ENCODE data around the gene RAB32.

DNA sequence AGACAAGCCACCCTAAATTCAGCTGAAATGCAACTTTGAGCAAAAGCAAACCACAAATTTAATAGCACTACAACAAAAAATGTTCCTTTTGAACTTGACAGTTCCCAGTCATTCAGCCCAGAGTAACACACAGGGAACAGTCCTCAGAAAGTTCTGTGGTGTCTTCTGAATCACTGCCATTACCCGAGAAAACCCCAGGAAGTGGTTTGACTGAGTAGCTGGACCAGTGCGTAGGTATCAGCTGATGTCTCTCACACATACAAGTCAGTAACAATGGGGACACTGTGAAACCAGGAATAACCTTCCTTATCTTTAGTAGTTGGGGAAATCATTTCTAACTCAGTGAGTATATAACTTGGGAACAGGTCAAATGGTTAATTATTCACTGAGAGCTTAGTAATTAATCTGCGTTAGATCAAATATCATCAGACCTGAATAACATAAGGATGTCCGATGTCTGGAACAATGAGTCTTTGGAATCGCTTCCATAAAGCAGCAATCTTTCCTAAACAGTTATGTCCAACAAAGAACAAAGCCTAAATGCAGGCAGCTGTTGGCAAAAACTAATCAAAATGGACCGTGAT lies 73.0 kb downstream of the HIVEP2 start:
- RRBS = no CpG with 5 or more reads among the region's 6 CpGs

DNA sequence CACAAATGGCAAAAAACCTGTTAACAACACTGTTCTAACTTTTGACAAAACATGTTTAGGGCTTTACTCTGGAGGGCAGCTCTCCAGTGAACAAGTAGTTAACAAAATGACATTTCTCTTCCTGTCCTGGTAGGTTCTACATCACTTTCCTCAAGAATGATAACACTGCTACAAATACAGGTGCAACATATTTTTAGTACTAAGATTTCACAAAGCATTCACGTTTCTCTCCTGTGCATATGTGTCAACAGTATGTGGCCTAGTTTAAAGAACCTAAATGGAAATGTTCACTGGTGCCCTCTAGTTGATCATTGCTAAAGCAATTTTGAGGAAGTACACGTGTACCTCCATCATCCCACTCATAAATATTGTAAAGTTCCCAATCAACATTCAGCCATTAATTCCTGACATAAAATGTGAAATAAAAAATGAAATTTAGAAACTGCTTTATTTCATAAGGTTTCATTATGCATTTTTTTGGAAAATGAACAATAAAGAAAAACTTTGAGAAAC lies 58.2 kb downstream of the HIVEP2 start:
- RRBS = no CpG with 5 or more reads among the region's 2 CpGs

- RRBS = no CpG with 5 or more reads among the region's 8 CpGs
These were observed 163.2 kb downstream of the AIG1 start for GRCh38 chr6:143223754-143224344.

DNA sequence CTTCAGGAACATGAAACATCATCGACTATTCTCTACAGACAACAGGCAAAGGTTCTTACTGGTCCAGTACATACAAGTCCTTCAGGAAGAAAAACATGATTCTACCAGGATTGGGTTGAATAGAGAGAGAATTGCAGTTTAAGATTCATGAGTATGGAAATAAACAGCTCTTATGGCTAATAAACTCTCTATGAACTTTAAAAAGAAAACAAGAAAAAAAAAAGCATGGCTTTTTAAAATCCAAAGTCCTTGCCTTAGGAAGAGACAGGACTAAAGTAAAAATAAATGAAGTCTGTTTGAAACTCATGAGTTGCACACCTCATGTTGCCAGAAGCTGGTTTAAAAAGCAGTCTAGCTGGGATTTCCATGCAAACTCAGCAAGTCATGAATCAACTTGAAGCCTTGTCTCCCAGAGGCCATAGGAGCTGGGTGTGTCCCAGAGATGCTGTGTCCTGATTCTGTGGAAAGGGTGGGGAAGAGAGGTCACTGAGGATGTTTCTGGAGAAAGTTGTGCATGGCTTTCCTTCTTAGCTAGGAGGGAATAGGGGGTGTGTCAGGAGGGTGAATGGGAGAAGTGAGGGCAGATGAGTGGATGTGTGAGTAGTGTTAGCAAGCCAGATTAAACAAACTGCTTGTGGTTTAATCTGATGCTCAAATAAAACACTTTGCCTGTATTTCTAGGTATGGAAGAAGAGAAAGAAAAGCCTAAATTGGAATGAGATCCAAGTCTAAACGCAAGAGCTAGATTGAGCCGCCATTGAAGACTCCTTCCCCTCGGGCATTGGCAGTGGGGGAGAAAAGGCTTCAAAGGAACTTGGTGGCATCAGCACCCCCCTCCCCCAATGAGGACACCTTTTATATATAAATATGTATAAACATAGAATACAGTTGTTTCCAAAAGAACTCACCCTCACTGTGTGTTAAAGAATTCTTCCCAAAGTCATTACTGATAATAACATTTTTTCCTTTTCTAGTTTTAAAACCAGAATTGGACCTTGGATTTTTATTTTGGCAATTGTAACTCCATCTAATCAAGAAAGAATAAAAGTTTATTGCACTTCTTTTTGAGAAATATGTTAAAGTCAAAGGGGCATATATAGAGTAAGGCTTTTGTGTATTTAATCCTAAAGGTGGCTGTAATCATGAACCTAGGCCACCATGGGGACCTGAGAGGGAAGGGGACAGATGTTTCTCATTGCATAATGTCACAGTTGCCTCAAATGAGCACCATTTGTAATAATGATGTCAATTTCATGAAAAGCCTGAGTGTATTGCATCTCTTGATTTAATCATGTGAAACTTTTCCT lies 111.1 kb downstream of the ADAT2 start:
- RRBS = no CpG with 5 or more reads among the region's 4 CpGs

- RRBS = no CpG with 5 or more reads among the region's 3 CpGs
These were observed 5.1 kb upstream of the FUCA2 start for GRCh38 chr6:143516593-143517139.

DNA sequence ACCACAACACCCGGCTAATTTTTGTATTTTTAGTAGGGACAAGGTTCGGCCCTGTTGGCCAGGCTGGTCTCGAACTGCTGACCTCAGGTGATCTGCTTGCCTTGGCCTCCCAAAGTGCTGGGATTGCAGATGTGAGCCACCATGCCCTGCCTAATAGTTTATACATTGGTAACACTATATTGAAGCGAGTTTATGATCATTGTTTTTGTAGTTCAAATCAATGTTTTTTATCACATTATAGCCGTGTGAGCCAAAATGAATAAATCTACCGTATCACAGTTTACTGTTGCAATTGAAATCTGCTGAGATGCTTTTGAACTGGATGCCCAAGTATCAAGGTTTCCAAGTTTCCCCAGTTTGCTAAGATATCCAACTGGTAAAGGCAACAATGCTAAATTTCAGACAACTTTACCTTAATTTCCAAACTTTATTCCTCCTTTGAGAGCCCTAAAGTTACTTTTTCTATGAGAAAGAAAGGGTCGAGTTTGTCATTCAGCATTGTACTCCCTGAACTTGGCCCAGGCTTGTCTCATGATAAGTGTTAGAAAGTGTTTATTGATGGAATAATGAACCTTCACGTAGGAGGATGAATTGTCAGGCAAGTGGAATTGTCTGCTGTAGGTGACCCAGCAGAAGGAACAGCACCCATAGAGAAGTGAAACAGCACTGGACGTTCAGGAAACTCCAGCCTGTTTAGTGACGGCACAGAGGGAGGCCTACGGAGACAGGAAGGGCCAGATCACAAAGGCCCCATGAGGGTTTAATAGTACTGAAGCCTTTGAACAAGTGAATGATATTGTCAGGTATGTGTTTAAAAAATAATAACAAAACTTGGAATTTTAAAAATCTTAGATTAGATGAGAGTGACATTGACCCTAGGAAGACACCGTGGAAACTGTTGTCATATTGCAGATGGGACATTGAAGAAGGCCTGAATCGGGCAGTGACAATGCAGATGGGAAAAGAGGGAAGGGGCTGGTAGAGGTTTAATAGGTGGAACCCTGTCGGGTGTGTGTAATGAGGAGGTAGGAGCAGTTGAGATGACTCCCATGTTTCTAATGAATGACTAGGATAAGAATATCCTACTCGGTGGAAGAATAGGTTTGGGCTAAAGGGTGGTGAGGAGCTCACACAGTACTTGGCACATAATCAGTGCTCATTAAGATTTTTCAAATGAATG lies 2.9 kb downstream of the STX11 start:
- RRBS = no CpG with 5 or more reads among the region's 15 CpGs

- RRBS = no CpG with 5 or more reads among the region's 5 CpGs
These were observed 31.3 kb downstream of the STX11 start for GRCh38 chr6:144181416-144182246.

DNA sequence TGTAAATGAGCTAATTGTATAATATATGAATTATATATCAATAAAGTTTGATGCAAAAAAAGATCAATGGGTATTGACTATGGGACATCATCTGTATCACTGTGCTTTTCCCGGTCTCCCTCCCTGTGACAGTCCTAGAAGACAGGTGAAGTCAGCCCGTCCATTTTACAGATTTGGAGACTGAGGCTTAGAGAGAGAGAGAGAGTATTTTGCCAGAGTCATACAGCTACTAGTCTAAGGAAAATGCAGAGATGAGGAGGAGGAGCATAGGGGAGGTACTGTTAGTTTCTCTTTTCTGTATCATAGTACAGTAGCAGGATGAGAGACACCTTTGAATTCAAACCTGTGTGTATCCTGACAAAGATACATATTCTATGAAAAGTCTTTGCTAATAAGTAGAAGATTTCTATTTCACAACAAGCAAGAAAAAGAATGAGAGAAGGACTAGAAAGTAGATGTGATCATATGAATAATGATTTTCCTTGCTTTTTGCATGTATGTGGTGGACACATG lies 57.7 kb downstream of the UTRN start:
- RRBS = no CpG with 5 or more reads among the region's 2 CpGs

- RRBS = no CpG with 5 or more reads among the region's 1 CpG
These were observed 177.4 kb downstream of the UTRN start for GRCh38 chr6:144462571-144462931.

- RRBS = no CpG with 5 or more reads among the region's 10 CpGs
These were observed 446 bp upstream of the SHPRH start for GRCh38 chr6:145964702-145964905.

- RRBS = 6% methylated on average over 40 of the region's 91 CpGs
These were observed at the start of gene RAB32 for GRCh38 chr6:146543410-146544167. TSS of gene RAB32 (plus strand) at chr6:146543833.

GRCh38 chr6:146770231-146770544 lies 171.4 kb downstream of the ADGB start:
- RRBS = no CpG with 5 or more reads among the region's 6 CpGs

- RRBS = no CpG with 5 or more reads among the region's 14 CpGs
These were observed 172.3 kb downstream of the ADGB start for GRCh38 chr6:146770916-146771605.

GRCh38 chr6:146803493-146804065 lies 204.8 kb downstream of the ADGB start:
- RRBS = no CpG with 5 or more reads among the region's 24 CpGs

DNA sequence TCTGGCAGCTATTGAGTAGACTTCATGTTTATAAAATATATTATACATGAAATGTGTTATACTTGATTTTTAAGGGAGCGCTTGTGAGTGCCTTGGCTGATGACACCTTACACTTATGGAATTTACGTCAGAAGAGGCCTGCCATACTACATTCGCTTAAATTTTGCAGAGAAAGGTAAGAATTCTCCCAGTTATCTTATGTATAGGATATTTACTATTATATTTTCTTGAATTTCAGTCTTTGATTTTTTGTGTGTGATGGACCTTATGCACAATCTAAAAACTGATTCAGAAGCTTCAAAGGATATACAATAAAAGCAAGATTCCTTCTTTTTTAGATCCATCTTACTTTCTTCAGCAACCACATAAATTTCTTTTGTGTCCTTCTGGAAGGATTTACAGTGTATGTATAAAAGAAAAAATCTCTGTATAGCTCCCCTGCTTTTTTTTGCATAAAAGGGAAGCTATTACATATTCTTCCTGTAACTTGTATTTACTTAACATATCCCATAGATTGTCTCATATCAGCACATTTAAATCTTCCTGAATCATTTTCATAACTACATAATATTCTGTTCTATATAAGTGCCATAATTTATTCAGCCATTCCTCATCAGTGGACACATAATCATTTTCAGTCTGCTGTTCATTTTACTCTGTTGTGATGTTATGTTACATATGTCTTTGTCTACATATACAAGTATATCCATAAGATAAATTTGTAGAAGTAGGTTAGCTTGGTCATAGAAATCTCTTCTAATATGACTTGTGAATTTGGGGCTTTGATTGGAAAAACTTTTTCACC lies 35.1 kb downstream of the STXBP5 start:
- RRBS = no CpG with 5 or more reads among the region's 3 CpGs

- RRBS = no CpG with 5 or more reads among the region's 5 CpGs
These were observed 52.0 kb downstream of the STXBP5 start for GRCh38 chr6:147255916-147256821.

- RRBS = no CpG with 5 or more reads among the region's 2 CpGs
These were observed 113.9 kb downstream of the STXBP5 start for GRCh38 chr6:147317931-147318675.

DNA sequence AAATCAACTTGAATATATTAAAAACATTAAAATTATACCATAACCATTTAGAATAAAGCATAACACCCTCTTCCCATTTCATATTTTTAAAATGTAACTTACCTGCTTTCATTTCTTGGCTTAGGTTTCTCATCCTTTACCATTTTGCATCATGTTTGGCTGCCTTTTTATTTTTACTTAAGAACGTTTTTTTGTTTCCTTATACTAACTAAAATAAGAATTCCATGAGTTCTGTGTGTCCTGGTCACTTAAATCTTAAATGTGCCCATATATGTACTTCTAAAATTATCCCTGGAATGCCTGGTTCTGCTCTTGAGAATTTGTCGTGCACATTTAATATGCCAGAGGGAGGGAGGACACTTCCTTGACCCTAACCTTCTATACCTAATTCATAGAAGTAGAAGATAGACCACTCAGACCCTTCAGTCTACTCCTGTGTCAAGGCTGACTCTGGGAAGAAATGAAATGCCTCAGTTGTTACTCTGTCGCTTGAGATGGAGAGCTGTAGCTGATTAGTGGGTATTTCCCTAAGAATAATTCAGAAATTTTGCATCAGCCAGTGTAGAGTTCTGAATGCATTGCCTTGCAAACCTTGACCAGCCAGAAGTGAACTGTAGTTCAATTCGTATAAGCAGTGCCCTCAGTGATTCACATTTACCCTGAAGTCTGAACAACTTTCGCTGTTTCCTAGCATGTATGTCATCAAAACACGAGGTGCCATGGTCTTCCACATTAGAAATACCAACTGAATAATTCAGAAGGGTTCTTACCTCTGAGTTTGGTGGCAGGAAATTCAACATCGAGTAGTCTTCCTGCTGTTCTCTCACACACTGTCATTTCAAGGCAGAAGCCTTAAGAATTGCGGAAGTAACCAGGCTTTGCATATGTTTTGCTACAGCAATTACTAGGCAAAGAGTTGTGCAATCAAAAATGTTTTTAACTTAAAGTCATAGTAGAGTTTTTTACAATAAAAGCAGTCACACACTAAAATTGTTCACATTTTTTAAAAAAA lies 117.9 kb downstream of the STXBP5 start:
- RRBS = no CpG with 5 or more reads among the region's 8 CpGs

DNA sequence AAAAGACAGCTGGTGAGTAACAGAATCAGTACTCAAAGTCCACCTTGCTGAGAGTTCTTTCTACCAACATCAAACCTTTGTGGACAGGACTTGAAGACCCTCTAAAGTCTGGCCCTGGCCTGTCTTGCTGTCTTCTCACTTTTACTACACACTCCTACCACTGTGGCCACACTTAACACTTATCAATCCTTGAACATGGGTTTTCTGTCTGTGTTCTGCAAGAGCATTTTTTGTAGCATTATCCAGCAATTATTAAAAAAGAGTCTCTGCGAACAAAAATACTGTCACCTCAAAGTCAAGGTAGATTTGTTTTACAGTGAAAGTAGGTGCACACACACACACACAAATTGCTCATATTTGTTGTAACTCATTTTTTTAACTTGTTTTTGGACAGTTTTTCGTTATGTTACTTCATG lies 119.6 kb downstream of the STXBP5 start:
- RRBS = no CpG with 5 or more reads among the region's 2 CpGs

DNA sequence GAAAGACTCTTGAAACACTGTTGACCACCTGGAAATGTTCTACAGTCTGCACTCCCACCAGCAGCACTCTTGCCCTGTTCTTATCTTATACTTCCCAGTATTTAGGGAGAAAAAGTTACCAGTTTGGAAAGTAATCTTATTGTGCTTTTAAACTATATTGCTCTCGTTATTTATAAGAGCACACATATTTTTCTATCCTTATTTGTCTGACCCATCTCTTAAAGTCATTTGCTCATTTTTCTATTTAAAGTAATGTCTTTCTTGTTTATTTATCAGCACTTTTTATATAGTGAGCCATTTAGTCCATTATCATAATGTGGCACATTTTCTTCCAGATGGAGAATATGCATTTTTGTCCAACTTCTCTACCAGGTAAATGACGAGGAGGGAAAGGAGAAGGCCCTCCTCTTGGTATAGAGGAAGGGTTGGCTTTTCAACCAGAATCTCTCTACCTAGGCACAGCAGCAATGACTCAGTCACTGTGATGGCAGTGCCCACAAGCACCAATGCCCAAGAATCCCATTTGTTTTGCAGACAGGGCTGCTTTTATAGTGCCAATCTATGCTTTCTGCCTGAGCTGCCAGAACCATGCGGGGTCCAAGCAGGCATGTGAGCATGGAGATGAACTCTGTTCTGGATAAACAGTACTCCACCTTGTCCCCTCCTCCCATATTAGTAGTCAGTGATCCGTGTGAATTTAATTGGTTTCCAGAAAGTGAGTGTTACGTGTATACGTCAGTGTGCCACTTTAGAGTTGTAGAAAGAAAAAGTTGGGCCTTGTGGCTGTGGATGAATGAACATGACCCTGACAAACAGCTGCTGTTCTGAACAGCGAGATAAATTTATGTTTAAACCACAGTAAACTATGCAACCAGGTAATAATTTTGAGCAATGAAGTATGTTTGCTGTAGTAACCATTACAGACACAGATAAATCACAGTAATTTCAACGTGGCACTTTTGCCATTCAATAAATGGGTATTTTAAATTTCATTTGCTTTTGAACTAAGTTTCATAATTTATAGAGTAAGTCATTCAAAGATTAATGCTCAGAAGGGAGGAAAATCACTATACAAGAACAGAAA lies 79.4 kb downstream of the SASH1 start:
- RRBS = no CpG with 5 or more reads among the region's 8 CpGs